H7 (cell line): ENCODE measurements around the gene GTDC1.

DNA sequence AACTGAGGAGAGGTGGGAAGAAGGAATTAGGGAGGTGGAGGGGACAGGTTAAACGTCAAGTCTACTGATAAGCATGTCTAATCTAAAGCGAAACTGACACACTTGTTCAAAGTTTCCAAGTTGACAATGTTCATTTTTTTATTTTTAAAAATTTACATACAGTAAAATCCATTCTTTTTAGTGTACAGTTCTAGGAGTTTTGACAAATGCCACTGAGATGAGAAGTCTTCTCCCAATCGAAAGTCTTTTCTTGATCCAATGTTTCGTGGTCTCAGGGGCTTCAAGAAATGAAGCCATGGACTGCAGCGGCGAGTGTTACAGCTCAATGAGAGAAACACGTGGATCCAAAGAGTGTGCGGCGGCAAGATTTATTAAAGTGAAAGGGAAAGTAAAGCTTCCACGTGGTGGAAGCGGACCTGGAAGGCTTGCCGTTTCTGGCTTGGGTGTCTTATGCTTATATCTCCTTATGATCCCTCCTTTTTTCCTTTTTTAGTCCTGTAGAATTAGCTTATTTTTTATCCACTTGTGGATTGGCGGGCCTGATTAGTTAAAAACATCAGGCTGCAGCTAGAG is 11.9 kb upstream of the HNMT start:
- RAMPAGE, long total RNA = no peak

DNA sequence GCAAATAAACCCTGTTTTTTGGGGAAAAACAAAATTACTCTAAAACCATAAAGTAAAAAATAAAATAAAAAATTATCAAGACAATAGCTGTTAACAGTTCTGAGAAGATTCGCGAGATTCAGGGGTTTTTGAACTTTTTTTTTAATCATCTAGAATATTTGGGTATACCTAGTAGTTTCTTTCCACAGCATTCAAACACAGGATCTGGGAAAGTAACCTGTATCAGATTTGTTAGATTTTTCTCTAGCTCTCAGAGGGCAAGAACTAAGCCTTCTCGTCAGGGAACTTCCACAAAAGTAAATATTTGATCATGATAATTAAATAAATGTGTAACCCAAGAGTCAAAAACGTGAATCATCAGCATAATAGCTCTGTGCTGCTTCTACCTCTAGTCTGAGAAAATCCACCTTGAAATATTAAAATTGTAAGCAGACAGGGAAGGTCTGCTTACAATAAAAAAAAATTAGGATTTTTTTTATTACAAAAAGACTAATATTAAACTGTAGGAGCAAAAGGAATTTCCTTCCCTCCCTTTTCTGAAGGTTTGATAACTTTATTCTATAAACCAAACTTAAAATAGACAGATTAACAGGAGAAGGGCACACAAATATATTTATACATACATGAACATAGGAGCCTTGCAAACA is 225.7 kb upstream of the SPOPL start:
- RAMPAGE, long total RNA = no peak

DNA sequence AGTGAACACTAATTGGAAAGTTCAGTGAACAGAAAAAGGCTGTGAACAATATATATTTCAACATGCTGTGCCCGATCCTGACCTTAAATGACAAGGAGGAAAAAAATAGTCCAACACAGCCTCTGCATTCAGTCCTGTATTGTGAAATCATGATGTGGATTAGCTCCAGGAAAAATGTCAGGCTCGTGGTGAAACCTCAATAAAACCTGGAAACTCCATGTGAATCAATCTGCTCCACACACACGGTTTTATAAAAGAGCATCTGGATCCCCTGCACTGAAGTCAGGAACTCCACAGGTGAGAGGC is 145.4 kb upstream of the SPOPL start:
- RAMPAGE, long total RNA = no peak

DNA sequence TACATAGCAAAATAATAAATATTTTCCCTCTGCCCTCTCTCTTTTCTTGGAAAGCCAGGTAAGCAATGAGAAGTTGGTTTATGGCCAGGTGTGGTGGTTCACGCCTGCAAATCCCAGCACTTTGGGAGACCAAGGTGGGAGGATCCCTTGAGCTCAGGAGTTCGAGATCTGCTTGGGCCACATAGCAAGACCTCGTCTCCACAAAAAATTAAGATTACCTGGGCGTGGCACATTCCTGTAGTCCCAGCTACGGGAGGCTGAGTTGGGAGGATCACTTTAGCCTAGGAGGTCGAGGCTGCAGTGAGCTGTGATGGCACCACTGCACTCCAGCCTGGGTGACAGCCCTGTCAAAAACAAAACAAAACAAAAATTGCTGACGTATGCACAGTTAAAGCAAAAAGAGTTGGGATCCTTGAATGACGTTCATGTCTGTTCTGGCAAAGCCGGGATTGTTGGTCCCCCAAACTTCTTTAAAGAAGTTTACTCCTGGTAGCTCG is 985 bp upstream of the SPOPL start:
- RAMPAGE, long total RNA = no peak

- RAMPAGE, long total RNA = no peak
These were observed 917.4 kb upstream of the NXPH2 start for GRCh38 chr2:139697579-139697937.

DNA sequence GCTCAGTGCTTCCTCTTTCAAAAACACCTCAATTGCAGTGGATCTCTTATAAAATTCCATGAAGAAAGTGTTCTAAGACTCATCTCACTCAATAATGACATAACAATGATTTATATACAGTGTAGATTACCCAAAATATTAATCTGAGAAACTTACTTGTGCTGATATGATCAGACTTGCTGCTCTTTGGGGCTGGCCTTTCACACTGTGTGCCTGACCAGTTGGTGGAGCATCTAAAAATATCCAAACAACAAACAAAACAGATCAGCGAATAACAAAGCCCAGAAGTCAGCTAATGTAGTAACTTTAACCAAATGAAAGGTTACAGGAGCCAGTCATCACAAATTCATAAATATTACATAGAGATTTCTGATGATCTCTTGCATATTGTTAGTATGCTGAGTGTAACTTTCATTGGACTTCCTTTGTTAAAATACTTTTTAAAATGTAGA is 1466.8 kb upstream of the NXPH2 start:
- RAMPAGE, long total RNA = no peak

- RAMPAGE, long total RNA = no peak
These were observed 160.9 kb upstream of the KYNU start for GRCh38 chr2:142716417-142717113.

- RAMPAGE, long total RNA = no peak
These were observed 4.2 kb upstream of the KYNU start for GRCh38 chr2:142873232-142873739.

DNA sequence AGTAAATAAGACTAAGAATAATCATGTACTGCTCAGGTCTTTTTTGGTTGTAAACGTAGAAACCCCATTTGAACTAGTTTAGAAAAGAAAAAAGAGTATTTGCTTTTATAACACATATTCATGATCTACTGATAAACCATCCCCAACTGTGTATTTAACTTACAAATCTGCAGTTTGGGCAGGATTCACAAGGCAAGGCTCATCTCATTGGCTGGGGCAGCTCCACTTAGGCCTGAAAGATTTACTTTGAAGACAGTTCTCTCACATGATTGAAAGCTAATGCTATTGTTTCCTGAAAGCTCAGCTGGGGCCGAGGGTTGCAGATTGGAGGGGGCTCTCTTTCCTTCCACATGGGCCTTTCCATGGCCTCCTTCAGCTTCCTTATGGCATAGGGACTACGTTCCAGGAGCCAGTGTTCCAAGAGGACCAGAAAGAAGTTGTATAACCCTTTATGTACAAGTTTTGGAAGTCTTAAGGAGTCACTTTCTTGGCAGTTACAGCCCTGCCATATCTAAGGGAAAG is 47.4 kb downstream of the ARHGAP15 start:
- RAMPAGE, long total RNA = no peak

GRCh38 chr2:143482606-143483098 is 353.4 kb downstream of the ARHGAP15 start:
- RAMPAGE, long total RNA = no peak

DNA sequence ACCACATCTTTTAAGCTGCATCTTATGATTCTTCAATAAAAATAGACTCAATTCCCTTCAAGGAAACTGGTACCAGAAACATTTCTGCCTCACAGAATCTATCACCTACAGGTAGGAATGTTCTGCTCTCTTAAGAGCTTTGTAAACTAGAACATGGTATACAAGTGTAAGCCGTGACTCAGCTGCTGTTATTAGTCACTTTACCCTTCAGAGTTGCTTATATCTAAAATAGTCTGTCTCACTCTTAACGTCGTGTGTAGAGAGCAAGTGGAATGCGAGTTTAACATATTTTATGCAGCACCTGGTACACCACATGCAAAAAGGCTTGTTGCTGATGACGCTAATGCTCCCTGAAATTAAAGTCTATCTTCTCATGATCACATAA is 232.6 kb downstream of the GTDC1 start:
- RAMPAGE, long total RNA = no peak

DNA sequence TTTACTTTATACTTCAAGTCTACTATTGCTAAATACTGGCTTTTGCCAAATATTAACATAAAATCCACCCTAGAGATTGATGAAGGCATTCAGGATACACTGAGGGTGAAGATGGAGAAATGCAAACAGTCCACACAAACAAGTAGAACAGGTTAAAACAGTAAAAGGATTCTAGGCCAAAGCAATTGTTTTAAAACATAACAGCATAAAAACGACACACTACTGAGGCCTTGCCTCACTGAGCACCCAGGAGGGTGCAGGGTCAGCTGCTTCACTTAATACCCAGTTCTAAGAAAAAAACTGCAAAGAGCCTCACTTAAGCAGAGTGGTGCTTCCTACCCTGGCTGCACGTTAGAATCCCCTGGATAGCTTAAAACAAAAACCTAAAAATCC is 91.7 kb downstream of the GTDC1 start:
- RAMPAGE, long total RNA = no peak

DNA sequence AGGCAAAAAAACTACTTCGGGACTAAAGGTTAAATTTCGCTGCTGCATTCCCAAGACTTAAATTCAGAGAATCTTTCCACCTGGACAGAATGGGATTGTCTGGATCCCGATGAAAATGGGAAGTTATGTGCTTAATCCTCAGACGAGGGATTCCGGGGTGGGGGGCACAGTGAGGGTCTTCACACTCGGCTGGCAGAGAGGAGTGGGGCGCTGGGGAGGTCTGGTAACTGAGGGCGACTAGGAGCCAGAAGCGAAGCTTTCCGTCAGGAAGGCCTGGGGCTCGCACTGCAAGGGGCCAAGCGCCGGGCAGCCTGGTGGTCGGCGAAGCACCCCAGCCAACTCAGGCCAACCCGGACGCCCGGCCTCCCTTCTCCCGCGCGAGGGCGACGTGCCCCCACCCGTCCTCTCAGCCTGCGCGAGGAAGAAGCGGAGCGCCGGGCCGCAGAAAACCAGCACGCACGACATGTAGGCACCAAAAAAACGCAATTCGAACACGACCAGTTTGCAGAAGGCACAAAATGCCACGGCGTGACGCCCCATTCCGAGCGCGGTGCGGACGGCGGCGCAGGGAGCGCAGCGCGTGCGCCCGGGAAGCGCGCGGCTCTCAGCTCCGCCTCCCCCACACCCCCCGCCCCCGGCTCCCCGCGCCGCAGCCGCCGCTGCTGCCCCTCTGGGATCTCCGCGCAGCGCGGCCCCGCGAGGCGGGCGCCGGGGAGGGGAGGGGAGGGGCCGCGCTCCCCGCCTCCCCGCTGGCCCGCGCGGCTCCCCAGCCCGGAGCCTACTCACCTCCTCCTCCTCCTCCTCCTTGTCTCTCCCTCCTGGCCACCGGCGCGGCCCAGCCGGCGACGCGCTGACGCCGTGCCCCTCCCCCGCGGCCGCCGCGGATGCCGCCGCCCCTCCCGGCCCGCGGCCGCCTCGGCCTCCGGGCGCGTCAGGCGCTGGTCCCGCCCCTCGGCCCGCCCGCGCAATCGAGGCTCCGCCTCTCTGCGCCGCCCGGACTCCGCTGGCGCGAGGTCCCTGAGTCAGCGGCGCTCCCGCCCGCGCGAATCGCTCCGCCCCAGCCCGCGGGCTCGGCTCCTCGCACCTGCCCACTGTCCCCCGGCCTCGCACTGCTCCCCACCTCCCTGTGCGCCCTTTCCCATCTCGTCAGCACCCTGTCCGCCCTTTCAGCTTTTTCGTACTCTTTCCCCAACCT is at the start of gene GTDC1:
GTDC1 (minus strand) TSS at position 860 of the 1,195 bp plus-strand sequence.
- RAMPAGE, long total RNA = no peak

DNA sequence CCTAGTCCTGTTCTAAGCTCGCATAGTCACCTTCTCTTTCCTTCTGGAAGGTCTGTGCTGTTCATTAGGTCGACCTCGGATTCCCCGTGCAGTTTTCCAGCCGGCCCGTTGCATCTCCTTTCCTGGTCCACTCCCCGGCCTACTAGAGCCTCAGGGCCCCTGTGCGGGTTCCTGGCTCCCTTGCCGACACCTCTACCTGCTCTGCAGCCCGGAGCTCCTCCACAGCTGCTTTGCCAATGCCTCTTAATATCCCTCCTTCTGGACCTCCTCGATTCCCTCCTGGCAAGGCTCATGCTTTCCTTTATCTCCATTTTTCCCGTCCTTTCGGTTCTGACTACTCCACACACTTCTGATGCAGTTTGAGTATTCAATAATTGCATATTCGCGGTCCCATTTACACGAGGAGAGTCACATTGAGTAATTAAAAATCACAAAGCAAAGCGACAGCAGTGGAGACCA is 565 bp upstream of the GTDC1 start:
- RAMPAGE, long total RNA = no peak

DNA sequence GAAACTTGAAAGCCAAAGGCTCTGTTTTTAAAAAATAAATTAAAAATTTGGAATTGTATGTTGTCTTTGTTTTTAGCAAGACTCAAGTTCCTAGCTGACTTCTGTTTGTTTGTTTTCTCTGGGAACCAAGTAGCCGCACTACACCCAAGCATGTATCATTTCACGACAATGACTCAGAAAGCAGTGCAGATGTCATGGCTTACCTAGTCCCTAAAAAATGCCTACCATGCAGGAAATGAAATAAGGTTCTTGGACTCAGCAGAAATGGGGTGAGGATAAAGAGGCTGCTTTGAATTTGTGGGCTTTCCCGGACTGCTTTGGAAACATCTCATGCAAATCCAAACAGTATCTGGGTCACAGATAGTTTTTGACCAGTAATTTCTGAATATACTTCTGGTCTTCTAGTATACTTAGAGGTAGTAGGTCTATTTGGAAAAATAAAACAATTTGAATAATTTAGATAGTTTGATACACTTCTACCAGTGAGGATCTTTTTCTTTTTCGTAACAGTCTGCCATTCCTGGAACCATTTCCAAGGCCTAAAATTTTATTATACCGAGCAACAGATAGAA is 25.7 kb upstream of the GTDC1 start:
- RAMPAGE, long total RNA = no peak

DNA sequence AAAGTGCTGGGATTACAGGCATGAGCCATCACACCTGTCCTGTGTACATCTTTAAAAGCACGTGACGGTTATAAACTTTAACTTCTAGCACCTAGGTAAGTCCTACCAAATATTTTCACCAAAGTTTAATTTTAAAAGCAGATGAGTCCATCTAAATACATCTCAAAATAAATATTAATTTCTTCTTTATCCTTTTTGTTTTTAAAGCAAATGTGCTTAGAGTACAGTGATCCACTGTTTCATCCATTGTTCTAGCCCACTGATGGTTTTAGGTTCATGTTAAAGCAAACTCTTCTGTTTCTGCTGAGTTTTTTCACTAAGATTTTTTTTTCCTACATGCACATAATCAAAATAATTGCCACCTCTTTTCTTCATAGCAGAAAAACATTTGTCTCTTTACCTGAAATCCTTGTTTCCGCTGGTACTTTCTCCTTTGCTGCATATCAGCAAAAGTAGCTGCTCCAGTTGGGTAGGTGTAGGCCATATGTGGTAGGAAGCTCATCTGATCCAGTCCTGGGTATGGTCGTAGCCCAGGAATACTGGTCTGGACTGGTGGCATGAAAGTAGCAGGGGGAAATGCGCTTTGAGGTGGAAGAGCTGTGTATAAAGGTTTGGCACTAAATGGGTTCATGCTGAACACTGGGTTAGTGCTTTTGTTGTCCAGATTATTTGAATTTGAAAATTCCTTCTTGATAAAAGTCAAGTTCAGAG is 65.7 kb upstream of the GTDC1 start:
- RAMPAGE, long total RNA = no peak

- RAMPAGE, long total RNA = no peak
These were observed 66.7 kb upstream of the GTDC1 start for GRCh38 chr2:144399142-144399352.

- RAMPAGE, long total RNA = no peak
These were observed 82.1 kb upstream of the GTDC1 start for GRCh38 chr2:144413901-144415325.

- RAMPAGE, long total RNA = no peak
These were observed 88.6 kb upstream of the GTDC1 start for GRCh38 chr2:144420791-144421513.

GRCh38 chr2:144435732-144436381 is 84.1 kb downstream of the ZEB2 start:
- RAMPAGE, long total RNA = no peak